ENCODE measurements around the genes CCSAP, ABCB10 and TAF5L.

DNA sequence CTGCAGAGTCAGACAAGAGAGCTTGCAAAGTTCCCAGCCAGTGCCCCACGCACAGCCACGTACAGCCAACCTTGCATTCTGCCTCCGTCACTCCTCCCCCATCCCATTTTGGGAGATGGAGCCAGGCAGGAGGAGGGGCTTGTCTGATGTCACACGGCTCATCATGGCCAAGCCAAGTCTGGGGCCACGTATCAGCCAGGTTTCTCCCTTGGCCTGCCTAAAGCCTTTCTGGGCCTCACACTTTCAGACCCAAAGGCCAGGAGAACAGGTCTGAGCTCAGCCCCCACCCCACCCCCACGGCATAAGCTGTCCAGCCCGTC is 47.8 kb downstream of the TRIM11 start:
- RRBS: no CpG with 5 or more reads among the region's 7 CpGs

DNA sequence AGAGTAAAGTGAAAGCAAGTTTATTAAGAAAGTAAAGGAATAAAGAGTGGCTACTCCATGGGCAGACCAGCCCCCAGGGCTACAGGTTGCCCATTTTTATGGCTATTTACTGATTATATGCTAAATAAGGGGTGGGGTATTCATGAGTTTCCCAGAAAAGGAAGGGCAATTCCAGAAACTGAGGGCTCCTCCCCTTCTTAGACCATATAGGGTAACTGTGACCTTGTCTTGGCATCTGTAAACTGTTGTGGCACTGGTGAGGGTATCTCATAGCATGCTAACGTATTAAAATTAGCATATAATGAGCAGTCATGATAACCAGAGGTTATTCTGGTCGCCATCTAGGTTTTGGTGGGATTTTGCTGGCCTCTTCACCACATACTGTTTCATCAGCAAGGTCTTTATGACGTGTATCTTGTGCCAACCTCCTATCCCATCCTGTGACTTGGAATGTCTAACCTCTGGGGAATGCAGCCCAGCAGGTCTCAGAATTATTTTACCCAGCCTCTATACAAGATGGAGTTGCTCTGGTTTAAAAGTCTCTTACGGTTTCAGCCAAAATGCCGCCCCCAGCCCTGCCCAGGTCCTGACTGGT is 931 bp upstream of the TRIM17 start:
- RRBS: no CpG with 5 or more reads among the region's 5 CpGs

GRCh38 chr1:228479263-228479696 is 7.9 kb upstream of the RNF187 start:
- RRBS: no CpG with 5 or more reads among the region's 4 CpGs

- RRBS: no CpG with 5 or more reads among the region's 12 CpGs
These were observed 13.9 kb upstream of the RHOU start for GRCh38 chr1:228721325-228721773.

GRCh38 chr1:228745413-228746190 is 10.3 kb downstream of the RHOU start:
- RRBS: no CpG with 5 or more reads among the region's 6 CpGs

DNA sequence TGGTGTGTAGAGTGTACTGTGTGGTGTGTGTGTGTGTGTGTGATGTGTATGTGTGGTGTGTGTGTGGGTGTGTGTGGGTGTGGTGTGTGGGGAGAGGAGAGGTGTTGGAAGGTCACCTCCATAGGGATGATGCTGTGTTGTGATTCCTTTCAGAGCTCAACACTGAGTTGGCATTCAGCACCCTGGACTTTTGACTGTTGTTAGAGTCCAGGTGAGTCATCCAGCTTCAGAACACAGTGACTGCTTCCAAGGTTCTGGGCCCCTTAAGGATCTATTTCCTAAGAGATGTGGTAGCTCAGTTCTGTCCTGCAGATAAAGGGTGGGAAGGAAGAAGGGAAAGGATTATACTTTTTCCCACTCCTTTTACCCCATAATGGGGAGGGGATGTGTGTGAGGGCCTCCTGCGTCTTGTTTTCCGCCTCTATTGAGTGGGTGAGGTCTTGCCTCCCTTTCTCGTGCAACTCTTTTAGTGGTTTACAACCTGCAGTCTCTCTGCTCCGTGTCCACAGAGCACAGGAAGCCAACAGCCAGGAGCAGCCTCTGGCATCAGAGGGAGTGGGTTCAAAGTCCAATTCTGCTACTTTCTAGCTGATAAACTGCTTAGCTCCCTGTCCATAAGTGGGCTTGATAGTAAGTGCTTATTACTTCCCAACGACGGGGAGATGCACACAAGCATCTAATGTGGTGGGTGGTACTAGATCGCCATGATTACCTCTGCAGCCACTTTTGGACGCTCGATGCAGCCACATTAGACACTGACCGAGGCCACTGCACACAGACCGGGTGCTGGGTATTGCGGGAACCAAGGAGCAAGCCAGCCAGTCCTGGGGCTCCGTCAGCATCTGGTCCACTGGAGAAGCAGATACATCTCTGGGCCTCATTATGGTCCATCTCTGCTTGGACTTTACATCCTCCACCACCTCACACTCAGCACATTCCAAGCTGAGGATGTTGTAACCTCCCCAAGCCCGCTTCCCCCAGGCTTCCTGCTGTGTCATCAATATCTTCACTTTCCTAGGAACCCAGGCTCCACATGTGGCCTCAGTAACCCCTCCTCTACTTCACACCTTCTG is 47.9 kb downstream of the RHOU start:
- RRBS: no CpG with 5 or more reads among the region's 14 CpGs

GRCh38 chr1:228833820-228834221 is 98.5 kb downstream of the RHOU start:
- RRBS: no CpG with 5 or more reads among the region's 8 CpGs

DNA sequence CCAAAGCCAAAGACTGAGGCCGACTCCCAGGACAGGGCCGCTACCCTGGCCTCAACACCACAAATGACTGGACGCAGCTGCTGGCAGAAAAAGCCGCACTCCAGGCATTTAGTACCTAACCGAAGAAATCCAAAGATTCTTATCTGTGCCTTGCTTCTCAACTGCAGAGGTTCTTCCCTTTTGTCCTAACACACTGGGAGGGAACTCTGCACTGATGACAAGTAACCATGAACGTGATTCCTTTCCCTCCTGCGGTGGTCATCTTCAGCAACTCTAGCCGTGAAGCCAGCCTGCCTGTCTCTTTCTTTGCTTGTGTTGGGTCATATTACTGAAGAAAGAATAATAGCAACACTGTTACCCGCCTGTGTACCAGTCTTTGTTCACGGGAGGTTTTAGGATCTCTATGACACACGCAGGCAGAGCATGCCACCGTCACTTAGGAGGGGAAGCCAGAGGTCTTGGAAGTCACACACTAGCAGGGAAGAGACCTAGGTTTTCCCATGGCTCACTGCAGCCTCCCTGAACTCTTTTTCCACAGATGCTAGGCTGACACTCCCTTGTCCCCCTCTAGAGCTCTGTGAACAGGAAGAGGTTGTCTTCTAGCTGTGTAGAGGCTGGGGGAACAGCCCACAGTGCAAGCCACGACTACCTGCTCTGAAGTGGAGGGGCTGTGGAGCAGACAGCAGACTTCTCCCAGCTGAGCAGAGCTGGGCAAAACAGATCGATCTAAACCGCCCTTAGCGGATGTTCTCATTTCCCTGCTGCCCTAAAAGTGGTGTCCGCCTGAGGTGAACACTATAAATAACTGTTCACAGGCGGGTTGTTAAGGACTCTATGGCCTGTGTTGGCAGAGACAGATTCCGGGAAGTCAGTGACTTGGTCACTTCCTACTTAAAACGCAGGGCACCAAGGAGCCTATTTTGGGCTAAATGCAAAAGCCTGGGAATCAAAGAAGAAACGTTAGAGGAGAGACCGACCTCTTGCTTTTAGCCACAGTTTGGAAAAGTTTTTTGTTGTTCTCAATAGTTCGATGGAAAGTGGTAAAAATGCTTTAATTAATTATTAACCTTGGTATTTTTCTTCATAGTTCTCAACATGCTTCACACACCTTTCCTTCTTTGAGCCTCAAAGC is 203.1 kb downstream of the RHOU start:
- RRBS: no CpG with 5 or more reads among the region's 23 CpGs

DNA sequence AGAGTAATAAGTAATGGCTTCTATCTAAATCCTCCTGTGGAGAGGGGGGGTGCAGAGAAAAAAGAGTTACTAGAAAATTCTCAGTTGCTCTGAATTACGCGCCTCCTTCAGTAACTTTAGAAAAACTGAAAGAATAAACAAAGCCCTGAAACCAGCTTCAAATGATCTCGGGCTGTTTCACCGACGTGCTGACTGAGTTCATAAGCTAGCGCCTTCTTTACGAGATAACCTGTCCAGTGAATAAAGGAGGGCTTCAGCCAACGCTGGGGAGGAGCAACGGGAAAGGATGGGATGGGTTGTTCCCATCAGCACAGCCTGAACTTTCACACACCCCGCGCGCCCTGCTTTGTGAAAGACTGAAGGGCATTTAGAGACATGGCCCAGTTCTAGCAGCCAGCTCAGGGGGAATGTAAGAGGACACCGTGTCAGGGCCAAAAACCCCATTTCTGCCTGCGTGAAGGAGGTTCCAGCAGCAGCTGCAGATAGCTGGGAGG is 255.2 kb upstream of the RAB4A start:
- RRBS: no CpG with 5 or more reads among the region's 14 CpGs

DNA sequence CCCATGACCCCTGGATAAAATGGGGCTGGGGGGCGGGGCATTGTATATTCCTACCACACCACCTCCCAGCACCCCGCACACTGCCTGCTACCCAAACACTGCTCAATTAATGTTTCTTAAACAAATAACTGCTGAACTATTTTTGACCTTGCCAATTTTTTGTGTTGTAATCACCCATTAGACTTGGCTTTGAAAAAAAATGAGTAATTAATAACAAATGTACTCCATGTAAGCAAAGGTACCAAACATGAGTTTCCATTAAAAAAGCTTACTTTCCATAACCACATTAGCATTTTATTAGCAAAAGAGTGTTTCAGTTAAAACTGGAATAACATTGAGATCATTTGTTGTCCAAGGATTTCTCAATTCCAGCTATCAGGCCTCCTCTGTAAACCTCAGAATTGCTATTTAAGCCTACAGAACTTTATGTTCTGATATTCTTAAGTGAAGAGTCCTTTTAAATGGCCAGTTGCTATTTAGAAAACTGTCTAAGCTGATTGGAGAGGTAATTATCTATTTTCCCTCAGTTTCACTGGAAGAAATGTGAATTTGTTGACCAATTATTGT is 167.9 kb upstream of the RAB4A start:
- RRBS: no CpG with 5 or more reads among the region's 2 CpGs

- RRBS: no CpG with 5 or more reads among the region's 1 CpG
These were observed 157.8 kb upstream of the RAB4A start for GRCh38 chr1:229113088-229113521.

- RRBS: no CpG with 5 or more reads among the region's 5 CpGs
These were observed 71.6 kb upstream of the RAB4A start for GRCh38 chr1:229199360-229199717.

- RRBS: no CpG with 5 or more reads among the region's 2 CpGs
These were observed 20.3 kb downstream of the RAB4A start for GRCh38 chr1:229291143-229291650.

GRCh38 chr1:229342832-229343626 is at the start of gene CCSAP:
Gene CCSAP (minus strand): TSS chr1:229343047.
- RRBS: under 1% methylated on average over 10 of the region's 66 CpGs

- RRBS: no CpG with 5 or more reads among the region's 11 CpGs
These were observed 27.2 kb downstream of the ACTA1 start for GRCh38 chr1:229406617-229407177.

DNA sequence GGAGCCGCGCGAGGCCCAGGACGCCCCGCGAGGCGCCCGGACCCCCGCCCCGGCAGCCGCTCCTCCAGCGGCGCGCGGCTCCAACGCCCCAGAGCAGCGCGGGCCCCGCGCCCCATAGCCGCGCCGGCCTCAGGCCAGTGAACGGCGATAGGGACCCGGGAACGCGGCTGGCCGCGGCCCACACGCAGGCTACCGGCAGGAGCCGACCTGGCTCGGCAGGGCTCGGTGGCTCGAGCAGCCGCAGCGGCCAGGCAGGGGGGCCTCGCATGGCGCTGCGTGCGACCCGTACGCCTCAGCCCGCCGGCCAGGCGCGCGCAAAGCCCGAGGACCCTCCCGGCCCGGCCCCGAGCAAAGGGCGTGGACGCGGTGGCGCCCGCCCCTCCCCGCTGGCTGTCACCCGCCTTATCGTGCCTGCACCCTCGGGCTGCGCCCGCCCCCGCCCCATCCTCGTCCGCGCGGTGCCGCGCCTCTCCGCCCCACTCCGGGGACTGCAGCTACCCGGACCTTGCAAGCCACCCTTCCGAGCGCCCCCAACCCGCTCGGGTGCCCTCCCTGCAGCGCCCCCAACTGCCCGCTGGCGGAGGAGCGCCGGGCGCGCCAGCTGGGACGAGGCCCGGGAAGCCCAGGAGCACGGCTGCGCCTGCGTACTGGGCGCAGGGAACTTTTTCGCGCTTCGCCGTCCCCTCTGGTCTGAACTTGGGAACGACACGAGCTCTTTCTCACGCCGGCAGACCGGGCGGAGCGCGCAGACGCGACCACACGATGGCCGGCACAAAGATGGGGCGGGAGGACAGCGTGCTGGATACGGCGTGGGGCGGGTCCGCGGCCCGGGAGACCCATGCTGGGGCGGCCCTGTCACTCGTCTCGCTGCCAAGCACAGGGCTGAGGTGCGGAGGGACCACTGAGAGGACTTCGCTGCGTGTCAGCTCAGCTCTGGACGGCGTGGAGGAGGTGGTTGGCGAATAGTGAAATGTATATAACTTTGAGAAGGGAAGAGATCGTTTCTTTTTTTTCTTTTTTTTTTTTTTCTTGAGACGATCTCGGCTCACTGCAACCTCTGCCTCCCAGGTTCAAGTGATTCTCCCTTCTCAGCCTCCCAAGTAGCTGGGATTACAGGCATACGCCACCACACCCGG is at the start of gene ABCB10:
TSS of gene ABCB10 (minus strand) at position 323 of the 1,136 bp plus-strand sequence.
- RRBS: under 1% methylated on average over 57 of the region's 129 CpGs

DNA sequence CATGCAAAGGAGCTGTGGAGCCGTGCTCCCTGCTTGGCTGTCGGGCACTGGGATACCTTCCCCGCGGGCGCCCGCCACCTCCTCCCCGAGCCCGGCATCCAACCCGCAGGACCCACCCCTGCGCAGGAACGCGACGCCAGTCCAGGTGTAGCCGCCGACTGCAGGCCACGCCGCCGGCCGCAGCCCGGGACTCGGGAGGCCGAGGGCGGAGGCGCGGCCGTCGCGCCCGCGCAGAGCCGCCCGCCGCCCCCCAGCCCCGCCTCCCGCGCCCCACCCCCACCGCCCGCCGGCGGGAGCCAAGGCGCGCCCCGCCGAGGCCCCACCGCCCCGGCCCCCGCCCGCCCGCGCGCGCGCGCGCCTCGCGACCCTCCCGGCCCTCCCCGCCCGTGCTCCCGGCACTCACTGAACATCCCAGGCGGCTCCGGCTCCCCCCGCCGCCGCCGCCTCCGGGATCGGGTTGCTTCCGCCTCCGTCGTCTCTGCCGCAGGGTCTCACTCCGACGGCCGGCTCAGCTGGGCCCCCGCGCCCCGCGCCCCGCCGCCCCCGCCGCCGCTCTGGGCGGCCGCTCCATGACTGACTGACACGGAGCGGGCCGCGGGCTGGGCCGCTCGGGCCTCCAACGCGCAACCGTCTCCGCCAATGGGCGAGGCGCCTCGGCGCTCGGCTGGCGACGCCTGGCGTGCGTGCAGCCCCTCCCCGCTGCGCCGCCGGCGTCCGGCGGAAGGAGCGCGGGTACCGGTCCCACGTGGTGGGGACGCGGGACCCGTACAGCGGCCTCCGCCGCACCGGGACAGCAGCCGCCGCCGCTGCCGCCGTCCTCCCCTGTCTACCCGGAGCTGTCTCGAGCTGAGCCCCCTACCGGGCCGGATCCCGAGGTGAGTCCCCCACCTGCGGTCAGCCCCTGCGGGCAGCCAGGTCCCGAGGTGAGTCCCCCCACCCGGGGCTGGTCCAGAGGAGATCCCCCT is at the start of gene TAF5L:
TSS of gene TAF5L (minus strand) at position 641 of the 965 bp plus-strand sequence.
- RRBS: under 1% methylated on average over 65 of the region's 138 CpGs

GRCh38 chr1:229645550-229646154 is 19.6 kb downstream of the URB2 start:
- RRBS: no CpG with 5 or more reads among the region's 11 CpGs

DNA sequence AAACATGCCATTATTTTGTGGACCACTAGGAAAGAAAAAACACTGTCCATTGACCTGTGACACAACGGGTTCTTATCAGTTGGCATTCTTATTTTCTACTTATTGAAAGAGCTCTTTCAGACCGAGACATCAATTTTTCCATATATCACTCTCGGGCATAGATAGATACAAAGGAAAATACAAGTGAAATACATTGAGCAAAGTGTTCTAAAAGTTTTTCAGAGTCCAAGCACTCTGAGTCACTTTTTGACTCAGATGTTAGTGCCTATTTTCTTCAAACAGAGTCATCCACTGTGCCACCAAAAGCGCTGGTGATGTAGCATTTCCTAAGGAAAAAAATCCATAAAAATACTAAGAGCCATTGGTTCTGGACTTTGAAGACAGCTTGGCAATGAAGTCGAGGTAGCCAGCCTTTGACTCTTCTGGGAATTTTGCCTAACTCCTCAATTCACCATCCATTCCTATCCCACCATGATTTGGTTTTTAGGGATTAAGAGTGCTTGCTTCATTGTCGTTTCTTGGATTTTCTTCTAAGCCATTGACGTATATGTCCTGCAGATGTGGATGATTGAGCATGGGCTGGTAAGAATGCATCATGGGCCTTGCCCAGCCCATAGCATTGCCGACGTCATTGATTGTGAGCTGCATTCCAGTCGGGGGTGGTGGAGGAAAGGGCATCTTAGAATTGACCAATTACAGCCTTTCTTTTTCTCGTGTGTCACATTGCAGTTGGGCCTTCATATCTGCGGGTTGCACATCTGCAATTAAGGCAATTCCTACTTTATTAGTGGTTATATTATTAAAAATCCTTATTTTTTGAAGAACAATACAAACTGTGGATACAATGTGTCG is 10.6 kb downstream of the GALNT2 start:
- RRBS: no CpG with 5 or more reads among the region's 13 CpGs

DNA sequence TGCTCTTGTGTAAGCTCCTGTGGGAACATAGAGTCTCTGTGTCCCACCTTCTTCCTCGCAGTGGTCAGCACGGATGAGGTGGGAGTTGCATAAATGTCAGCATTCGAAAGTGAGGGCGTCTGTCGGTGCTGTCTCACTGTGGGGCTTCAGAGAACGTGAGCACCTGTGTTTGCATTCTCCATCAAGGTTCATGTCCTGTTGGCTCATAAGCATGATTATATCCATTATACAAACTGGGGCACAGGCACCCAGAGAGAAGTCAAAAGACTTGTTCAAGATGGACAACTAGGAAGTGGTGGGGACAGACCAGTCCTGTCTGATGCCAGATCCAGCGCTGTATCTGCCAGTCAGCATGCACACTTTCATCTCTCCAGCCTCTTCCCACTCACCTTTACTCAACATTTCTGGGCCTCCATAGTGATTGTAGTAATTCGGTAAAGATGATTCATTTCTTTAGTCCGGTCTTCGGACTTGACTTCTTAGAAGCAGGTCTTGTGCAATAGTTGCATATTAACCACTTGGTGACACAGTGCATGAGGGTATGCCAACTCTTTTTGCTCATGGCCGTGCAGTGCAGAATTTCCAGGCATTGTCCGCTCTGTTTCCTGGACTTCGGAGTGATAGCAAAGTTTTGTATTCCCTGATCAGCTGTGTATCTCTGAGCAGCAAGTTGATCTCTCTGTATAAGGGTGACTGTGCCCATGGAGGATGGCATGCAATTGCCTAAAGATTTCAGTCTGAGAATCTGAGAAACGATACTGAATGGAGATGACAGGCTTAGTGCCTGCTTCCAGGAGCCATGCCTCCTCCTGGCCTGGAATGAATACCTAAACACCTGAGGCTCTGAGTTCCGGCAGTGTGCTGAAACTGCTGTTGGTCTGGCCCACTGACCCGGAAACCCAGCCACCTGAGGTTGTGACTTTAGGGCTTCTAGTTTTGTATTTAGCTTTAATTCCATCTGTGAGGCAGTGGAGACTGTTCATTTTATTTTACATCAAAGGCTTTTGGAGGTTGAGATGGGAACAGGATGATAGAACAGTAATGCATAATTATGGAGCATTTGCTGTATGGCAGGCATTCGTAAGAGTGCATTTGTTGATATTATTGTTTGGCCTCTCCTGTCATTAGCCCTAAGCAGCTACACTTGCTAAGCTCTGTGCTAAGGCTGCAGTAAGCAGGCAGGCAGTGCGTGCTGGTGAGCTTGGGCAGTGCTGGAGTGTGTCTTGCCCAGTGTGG is 38.9 kb downstream of the GALNT2 start:
- RRBS: no CpG with 5 or more reads among the region's 18 CpGs

All from NB4 (cell line).